Melanocyte of skin (primary cell): ENCODE measurements around a stretch of chr6.

GRCh38 chr6:27531953-27532336 lies 59.0 kb upstream of the ZNF184 start:
- CAGE, long polyA plus RNA, 2 experiments = no peak in any of the 2 experiments

GRCh38 chr6:27782561-27783375 lies 25.0 kb downstream of the H2BC13 start:
- CAGE, long polyA plus RNA, 2 experiments = no peak in any of the 2 experiments

DNA sequence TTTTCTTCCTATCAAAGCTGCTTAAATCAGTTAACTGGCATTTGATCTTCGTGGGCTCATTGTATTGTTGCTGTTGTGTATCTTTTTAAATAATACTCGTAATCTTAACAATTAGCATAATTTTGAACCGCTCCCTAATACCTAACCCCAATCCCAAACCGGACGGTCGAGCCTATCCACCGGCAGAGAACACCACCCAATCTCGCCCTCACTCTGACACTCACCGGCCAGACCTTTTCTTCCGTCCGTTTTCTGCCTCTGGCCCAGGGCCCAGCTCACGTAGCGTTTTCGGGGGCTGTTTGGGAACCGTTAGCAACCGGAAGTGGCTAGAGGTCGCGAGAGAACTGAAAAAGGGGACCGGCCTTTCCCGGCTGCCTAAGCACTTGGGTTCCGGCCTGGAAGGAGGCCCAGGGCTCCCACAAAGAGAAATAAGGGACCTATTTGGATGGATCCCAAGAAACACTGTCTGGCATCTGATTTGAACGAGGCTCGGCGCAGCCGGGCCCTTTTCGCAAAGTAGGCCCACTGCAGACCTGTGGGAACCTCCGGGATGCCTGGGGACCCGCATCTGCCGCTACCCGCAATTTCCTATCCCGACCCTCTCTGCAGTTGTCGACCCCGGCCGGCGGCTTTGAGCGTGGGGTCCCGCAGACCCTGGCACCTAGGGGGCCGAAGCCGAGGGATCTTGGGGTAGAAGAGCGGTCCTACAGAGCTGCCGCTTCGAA lies 5.0 kb upstream of the ZKSCAN8 start:
- CAGE, long polyA plus RNA, 2 experiments = no peak in any of the 2 experiments

- CAGE, long polyA plus RNA, 2 experiments = no peak in any of the 2 experiments
These were observed 12.1 kb downstream of the ZSCAN31 start for GRCh38 chr6:28323808-28324373.

- CAGE, long polyA plus RNA, 2 experiments = no peak in any of the 2 experiments
These were observed 6.1 kb downstream of the ZKSCAN3 start for GRCh38 chr6:28355608-28356513.

GRCh38 chr6:28635222-28636287 lies 48.5 kb upstream of the SCAND3 start:
- CAGE, long polyA plus RNA, 2 experiments = no peak in any of the 2 experiments

DNA sequence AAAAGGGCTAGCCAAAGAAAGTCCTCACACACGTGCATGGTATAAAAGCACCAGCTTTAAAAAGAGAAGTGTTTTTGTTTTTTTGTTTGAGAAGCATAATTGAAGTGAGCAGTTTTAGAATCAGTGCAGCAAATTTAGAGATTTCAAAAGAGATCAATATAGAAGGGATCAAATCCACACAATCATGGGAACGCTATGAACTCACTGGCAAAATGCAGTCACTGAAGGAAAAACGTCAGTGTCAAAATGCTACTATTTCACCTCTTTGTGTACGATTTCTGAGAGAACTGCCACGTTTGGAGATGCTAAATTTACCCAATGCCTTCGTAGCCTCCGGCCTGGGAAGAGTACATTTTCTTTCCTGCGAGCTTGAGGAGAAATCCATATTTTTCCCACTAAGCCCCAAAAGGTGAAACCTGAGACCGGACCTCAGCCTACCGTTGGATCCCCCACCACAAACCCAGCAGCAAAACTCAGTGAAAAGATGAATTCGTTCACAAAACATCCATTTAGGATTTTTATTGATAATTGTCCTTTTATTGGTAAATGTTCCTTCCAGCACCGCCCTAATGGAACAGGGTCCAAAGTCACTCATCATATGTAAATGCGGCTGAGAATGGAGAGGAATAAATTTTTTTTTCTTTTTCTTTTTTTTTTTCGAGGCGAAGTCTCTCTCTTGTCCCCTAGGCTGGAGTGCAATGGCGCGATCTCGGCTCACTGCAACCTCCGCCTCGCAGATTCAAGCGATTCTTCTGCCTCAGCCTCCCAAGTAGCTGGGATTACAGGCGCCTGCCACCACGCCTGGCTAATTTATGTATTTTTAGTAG lies 70.3 kb upstream of the SCAND3 start:
- CAGE, long polyA plus RNA, 2 experiments = no peak in any of the 2 experiments

DNA sequence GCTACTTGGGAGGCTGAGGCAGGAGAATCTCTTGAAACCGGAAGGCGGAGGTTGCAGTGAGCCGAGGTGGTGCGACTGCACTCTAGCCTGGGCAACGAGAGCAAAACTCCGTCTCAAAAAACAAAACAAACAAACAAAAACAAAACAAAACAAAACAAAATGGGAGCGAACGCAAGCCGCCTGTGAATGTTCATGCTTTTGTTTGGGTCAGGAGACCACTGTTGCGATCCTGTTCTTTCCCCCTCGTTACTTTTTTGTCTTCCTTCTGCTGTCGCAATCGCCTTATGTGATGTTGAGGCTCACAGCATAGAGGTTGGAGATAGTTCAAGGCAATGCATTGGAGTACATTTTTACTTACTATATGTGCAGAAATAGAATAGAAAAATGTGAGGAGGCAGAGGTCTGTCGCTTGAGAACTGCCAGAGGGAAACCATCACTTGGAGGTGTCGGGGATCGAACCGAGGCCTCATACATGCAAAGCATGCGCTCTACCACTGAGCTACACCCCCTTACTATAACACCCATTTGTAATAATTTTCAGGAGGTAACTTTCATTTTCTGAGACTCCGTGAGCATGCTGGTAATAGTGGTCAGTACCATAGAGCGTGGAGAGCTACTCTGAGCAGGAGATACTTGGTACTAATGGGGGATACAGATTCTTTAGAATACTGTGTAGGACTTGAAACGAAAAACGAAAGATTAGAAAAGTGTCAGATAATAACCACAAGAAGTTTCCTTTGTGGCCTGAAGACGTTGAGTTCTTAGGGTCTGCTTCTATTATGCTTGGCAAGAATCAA lies 121.2 kb downstream of the TRIM27 start:
- CAGE, long polyA plus RNA, 2 experiments = no peak in any of the 2 experiments

GRCh38 chr6:28823171-28823567 lies 100.6 kb downstream of the TRIM27 start:
- CAGE, long polyA plus RNA, 2 experiments = no peak in any of the 2 experiments

DNA sequence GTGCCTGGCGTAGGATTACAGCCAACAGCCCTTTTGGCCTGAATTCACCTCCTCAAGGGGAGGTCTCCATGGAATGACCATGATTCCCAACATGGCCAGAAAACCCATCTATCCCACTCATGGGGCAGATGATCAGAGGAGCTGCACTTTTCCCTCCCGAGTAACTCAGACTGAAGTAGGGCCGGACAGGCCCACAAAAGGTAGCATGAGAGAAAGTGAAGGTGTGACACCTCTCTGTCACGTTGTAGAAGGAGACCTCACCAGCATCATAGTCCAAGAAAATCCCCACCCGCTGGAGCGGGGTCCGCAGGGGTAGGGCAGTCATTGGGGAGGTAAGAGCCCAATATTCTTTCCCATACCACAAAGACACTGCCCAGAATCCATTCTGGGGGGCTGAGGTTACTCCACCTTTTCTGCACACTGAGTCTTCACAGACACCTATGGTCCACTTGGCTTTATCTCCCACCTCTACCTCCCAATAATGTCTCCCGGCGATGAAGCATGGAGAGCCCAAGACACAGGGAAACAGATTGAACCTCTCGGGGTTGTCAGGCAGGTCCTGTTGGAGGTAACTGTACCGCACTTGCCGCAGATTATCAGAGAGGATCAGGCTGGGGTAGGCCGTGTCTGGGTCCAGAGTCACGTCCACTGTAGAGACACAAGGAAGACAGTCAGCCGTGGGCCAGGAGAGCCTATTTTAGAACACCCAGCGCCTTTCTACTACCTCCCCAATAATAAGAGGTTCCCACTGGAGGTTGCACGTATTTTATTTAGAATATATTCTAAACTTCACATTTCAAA lies 19.6 kb downstream of the TRIM27 start:
- CAGE, long polyA plus RNA, 2 experiments = no peak in any of the 2 experiments

DNA sequence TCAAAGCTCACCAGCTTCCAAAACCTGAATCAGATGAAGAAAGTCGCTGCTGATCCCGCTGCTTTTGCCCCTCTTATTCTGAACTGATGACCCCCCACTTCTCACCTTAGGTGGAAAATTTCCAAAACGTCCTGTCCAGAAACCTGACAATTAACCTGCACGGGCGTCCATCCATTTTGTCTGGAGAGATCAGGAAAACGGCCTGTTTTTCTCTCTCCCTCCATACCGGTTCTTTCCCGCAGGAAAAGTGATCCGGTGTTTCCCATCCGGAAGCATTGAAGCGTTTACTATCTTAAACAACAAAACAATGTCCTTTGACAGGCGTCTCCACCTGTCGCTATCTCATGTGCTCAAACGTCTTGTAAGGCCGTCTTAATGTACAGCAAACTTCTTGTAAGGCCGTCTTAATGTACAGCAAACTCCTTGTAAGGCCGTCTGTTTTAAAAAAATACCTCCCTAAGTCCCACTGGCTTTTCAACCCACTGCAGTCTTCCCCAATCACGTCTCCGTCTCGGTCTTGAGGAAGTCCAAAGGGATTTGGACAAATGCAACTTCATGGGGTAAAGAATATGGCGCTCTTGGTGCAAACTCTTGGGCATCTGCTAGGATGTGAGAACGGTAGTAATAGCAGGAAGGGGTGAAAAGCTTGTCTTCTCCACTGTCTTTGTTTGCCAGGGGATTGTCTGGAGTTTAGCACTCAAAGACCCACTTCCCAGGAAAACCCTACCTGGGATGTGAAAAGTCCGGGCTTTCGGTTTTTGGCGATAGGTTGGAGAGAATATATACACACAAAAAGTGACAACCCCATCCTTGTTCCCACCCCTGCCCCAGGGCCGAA lies 29.9 kb upstream of the TRIM27 start:
- CAGE, long polyA plus RNA, 2 experiments = no peak in any of the 2 experiments

- CAGE, long polyA plus RNA, 2 experiments = no peak in any of the 2 experiments
These were observed 19.6 kb downstream of the ZNF311 start for GRCh38 chr6:28985394-28985938.

DNA sequence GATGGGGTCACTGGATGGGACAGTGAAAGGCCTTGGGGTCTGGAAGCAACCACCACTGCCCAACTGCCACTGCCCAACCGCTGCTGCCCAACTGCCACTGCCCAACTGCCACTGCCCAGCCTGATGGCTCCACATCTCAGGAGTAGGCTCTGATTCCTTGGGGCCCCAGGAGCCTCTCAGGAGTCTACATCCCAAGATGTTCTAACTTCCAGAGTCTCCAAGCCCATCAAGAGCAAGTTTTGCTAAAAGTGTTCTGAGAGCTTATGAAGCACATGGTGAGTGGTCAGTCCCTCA lies 20.9 kb upstream of the OR2I1P start:
- CAGE, long polyA plus RNA, 2 experiments = no peak in any of the 2 experiments

DNA sequence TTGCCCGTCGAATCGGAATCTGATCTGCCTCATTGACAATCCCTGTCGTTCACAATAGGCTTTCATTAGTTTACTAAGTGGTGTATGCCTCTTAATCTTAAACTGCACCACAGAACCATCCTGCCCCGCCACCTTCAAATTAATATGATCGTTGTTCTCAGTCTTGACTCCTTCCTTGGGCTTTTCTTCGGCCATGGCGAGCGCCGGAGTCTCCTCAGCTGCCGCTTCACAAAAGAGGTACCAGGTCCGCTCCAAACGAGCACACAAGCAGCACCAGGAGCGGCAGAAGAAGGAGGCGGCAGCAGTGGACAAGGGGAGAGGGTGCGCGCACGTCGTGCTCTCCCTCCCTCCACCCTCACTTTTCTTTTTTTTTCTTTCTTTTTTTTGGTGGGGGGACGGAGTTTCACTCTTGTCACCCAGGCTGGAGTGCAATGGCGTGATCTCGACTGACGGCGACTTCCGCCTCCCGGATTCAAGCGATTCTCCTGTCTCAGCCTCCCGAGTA lies 3.2 kb upstream of the GABBR1 start:
- CAGE, long polyA plus RNA, 2 experiments = no peak in any of the 2 experiments

DNA sequence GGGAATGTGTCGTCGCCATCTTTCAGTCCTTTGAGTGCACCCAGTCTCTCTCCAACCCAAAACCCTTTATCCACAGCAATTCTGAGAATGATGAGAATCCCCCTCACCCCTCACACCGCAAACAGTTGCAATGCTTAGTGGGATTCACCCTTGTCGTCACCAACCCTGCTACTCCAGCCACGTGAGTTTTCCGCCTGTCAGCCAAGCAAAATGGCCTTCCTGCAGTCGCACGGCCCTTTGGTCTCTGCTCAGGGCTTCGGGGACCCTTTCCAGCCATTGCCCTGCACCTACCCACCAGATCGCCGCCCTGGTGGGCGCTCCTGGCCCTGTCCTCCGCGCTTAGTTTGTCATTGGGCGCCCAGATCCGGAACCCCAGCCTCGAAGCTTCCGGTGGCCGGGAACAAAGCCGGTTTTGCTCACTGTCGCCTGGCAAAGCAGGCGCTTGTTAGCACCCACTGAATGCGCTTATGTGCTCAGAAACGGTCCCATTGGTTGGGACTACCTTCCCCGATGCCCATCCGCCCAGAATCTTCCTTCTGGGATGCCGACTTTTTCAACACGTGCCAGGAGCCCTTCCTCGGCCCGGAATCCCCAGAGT lies 585 bp downstream of the ZFP57 start:
- CAGE, long polyA plus RNA, 2 experiments = no peak in any of the 2 experiments

- CAGE, long polyA plus RNA, 2 experiments = no peak in any of the 2 experiments
These were observed 32.3 kb downstream of the HLA-F start for GRCh38 chr6:29755438-29756044.

GRCh38 chr6:29925731-29926395 lies 16.5 kb upstream of the HLA-A start:
- CAGE, long polyA plus RNA, 2 experiments = no peak in any of the 2 experiments

DNA sequence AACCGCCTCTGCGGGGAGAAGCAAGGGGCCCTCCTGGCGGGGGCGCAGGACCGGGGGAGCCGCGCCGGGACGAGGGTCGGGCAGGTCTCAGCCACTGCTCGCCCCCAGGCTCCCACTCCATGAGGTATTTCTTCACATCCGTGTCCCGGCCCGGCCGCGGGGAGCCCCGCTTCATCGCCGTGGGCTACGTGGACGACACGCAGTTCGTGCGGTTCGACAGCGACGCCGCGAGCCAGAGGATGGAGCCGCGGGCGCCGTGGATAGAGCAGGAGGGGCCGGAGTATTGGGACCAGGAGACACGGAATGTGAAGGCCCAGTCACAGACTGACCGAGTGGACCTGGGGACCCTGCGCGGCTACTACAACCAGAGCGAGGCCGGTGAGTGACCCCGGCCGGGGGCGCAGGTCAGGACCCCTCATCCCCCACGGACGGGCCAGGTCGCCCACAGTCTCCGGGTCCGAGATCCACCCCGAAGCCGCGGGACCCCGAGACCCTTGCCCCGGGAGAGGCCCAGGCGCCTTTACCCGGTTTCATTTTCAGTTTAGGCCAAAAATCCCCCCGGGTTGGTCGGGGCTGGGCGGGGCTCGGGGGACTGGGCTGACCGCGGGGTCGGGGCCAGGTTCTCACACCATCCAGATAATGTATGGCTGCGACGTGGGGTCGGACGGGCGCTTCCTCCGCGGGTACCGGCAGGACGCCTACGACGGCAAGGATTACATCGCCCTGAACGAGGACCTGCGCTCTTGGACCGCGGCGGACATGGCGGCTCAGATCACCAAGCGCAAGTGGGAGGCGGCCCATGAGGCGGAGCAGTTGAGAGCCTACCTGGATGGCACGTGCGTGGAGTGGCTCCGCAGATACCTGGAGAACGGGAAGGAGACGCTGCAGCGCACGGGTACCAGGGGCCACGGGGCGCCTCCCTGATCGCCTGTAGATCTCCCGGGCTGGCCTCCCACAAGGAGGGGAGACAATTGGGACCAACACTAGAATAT lies 613 bp downstream of the HLA-A start:
- CAGE, long polyA plus RNA, 2 experiments = no peak in any of the 2 experiments

DNA sequence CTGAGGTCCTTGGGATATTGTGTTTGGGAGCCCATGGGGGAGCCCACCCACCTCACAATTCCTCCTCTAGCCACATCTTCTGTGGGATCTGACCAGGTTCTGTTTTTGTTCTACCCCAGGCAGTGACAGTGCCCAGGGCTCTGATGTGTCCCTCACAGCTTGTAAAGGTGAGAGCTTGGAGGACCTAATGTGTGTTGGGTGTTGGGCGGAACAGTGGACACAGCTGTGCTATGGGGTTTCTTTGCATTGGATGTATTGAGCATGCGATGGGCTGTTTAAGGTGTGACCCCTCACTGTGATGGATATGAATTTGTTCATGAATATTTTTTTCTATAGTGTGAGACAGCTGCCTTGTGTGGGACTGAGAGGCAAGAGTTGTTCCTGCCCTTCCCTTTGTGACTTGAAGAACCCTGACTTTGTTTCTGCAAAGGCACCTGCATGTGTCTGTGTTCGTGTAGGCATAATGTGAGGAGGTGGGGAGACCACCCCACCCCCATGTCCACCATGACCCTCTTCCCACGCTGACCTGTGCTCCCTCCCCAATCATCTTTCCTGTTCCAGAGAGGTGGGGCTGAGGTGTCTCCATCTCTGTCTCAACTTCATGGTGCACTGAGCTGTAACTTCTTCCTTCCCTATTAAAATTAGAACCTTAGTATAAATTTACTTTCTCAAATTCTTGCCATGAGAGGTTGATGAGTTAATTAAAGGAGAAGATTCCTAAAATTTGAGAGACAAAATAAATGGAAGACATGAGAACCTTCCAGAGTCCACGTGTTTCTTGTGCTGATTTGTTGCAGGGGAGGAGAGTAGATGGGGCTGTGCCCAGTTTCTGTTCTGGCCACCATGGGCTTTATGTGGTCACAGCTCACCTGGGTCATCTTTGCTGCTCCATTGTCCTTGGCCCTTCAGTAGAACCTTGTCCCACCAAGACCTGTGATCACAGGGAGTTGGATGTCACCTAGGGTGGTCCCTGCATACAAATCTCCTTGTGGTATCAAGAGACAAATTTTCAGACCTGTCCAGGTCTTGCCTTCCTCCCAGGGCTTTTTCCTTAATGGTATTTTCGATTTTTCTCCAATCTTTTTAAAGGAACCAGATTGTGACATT lies 3.1 kb downstream of the HLA-A start:
- CAGE, long polyA plus RNA, 2 experiments = no peak in any of the 2 experiments

GRCh38 chr6:30007076-30007659 lies 53.9 kb upstream of the POLR1H start:
- CAGE, long polyA plus RNA, 2 experiments = no peak in any of the 2 experiments